Ishikawa (cell line): ENCODE measurements around the genes CNRIP1, PLEK and FBXO48.

GRCh38 chr2:68050388-68051131 lies 12.2 kb downstream of the C1D start:
- RRBS = no CpG with 5 or more reads among the region's 4 CpGs

- RRBS = no CpG with 5 or more reads among the region's 1 CpG
These were observed 21.0 kb downstream of the PNO1 start for GRCh38 chr2:68178652-68179031.

- RRBS = no CpG with 5 or more reads among the region's 6 CpGs
These were observed 3.4 kb downstream of the PPP3R1 start for GRCh38 chr2:68248703-68249520.

- RRBS = no CpG with 5 or more reads among the region's 8 CpGs
These were observed 1.6 kb downstream of the CNRIP1 start for GRCh38 chr2:68318287-68318511.

- RRBS = 2% methylated on average over 44 of the region's 70 CpGs
These were observed at the start of gene CNRIP1 for GRCh38 chr2:68319302-68320024. Gene CNRIP1, minus strand, starts transcription at chr2:68319949.

- RRBS = 83% methylated on average over 2 of the region's 10 CpGs
These were observed at the start of gene PLEK for GRCh38 chr2:68365062-68365694. Gene PLEK, plus strand, starts transcription at chr2:68365282.

GRCh38 chr2:68417905-68418279 lies 49.2 kb downstream of the FBXO48 start:
- RRBS = no CpG with 5 or more reads among the region's 1 CpG

DNA sequence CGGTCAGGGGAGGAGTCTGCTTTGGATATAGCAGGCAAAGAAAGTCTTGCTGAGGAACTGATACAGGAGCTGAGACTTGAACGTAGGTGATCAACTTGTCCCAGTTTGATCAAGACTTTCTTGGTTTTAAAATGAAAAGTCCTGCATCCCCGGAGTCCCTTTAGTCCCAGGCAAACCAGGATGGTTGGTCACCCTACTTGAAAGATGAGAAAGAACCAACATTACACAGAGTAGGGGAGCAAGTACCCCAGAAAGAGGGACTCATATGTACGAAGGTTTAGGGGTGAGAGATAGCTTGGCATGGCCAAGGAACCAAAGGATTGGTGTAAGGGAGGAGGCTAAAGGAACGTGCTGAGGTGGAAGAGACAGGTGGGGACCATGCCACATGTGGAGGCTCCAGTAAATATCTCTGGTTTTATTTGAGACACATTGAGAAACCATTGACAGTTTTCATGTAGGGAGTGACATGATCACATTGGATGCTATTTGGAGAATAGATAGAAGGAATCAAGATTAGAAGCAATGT lies 28.4 kb downstream of the FBXO48 start:
- RRBS = no CpG with 5 or more reads among the region's 5 CpGs

DNA sequence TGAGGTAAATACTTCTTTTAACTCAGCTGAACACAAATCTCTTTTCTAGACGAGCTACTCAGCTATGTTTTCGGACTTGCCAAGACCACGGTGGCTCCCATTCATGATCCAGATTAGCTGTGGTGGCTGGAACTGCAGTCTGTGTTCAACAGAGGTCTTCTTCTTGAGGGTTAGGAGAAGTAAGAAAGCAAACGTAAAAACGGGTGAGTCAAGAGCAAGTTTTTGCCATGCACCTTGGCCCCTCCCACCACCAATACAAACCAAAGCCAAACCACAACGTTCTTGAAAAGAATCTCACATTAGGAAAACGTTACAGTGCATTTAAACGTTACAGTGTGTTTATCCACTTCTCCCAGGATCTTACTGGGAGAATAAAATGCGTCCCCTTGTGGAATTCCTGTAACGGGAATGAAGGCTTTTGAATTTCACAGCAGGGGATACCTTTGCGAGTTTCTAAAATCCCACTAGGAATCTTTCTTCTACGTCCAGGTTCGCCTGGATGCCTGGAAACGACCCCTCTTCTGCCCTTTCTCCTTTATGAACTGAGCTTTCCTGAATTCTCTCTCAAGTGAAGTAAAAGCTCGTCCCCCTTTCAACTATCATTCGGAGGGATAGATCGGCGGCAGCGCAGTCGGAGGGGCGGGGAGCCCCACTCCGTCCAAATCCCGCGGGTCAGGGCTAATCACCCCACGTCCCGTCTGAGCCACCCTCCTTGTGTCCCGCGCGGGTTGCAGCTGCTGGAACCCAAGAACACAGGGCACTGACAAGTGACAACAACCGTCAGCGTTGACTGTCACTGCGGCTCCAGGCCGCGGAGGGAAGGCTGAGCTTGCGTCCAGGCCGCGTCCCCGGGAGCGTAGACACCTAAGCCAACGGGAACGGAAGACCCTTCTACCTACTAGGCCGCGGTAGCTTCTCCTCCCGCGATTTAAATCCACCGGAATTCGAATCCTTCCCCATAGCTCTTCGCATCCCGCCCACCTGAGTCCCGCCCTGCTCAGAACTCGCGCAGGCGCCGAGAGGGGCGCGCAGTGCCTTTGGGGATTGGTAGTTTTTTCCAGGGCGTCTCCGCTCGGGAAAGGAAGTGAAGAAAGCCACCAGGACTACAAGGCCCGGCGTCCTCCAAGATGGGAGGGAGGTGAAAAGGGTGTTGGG lies at the start of gene FBXO48:
Gene FBXO48, minus strand, starts transcription at position 983 of the 1,155 bp plus-strand sequence.
- RRBS = 1% methylated on average over 9 of the region's 61 CpGs

- RRBS = no CpG with 5 or more reads among the region's 2 CpGs
These were observed 65.9 kb upstream of the PROKR1 start for GRCh38 chr2:68577332-68578023.

GRCh38 chr2:68642890-68643379 lies 444 bp upstream of the PROKR1 start:
- RRBS = no CpG with 5 or more reads among the region's 29 CpGs

GRCh38 chr2:68739239-68739683 lies 4.7 kb downstream of the ARHGAP25 start:
- RRBS = no CpG with 5 or more reads among the region's 2 CpGs

GRCh38 chr2:68766288-68766752 lies 31.7 kb downstream of the ARHGAP25 start:
- RRBS = no CpG with 5 or more reads among the region's 5 CpGs

GRCh38 chr2:68813163-68814082 lies 57.8 kb downstream of the BMP10 start:
- RRBS = no CpG with 5 or more reads among the region's 9 CpGs

GRCh38 chr2:68831601-68832089 lies 39.6 kb downstream of the BMP10 start:
- RRBS = no CpG with 5 or more reads among the region's 4 CpGs

DNA sequence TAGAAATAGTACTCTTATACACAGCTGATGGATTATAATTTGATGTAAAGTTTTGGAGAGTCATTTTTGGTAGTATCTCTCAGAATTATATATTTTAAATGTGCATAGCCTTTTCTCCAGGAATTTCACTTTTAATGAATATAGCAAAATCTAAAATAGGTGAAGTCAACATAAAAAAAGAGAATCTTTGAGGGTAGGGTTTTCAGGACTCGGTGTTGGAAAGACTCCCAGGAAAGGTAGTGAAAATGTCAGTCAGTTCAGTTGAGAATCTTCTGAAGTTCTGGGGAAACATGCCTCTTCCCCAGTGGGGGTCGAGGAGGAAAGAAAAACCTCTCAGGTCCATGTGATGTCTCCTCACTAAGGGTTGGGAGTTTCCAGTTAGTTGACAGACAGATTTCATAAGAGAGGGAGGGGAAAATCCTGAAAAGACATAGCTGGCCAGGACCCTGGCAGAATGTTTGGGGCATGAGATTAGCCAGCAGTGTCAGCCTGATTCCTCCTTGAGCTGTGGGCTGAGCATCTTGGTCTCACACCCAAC lies 14.1 kb downstream of the BMP10 start:
- RRBS = no CpG with 5 or more reads among the region's 2 CpGs

- RRBS = no CpG with 5 or more reads among the region's 11 CpGs
These were observed 69.6 kb downstream of the ANTXR1 start for GRCh38 chr2:69082474-69083107.

GRCh38 chr2:69177079-69177763 lies 164.2 kb downstream of the ANTXR1 start:
- RRBS = no CpG with 5 or more reads among the region's 16 CpGs

DNA sequence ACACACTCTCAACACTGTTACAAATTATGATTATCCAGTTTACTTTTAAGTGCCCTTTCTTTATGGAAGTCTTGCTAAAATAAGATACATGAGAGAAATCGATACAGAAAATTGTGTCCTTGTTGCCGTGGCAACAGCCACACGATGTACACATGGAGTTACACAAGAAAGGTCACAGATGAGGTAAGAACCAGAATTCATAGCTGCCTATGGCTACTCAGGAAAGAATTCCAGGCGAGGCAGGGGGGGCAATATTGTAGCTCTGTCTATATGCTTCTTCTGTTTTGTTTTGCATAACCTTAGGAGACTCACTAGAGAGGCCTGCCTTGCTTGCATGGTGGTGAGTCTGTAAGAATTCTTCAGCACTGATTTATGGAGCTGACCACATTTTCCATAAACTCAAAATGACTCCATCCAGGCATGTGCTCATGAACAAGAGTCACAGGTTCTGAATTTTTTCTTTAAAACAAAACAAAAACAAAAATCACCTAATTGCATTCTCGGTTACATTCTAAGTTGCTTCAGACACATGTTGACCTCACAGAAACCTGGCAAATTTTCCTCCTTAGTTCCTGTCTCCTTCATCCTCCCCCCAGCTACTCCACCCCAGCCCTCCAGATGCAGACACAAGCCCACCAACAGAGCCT lies 183.4 kb downstream of the ANTXR1 start:
- RRBS = no CpG with 5 or more reads among the region's 5 CpGs

DNA sequence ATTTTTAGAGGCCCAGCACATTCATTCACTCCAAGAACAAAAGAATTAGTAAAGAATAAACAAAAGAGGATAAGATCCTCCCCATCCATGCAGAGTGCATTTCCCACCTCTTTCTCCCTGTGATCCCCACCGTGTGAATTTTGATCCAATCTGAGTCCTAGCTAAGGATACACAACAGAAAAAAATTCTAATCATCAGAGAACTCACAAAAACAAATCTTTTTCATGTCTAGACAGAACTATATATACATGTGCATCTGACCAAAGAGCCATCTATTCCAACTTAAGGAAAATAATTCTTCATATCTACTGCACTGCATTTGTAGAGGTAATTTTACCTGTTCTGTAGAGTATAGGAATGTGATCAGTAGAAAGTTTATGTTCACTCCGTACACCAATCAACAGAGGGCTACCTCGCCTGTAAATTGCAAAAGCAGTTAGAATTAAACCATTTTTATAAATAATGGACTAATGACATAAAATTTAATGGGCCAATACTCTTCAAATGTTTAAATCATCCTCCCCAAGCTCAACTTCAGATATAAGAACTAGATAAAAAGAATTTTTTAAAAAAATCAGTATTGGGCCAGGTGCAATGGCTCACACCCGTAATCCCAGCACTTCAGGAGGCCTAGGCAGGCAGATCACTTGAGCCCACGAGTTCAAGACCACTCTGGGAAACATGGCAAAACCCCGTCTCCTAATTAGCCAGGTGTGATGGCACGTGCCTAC lies 32.7 kb downstream of the GFPT1 start:
- RRBS = no CpG with 5 or more reads among the region's 7 CpGs